Foreskin fibroblast (primary cell): ENCODE measurements around the gene RAB7A.

- RRBS = no CpG with 5 or more reads among the region's 5 CpGs
These were observed 123.2 kb downstream of the DNAJB8 start for GRCh38 chr3:128343456-128343975.

GRCh38 chr3:128366301-128366582, 100.4 kb downstream of the DNAJB8 start:
- RRBS = no CpG with 5 or more reads among the region's 2 CpGs

DNA sequence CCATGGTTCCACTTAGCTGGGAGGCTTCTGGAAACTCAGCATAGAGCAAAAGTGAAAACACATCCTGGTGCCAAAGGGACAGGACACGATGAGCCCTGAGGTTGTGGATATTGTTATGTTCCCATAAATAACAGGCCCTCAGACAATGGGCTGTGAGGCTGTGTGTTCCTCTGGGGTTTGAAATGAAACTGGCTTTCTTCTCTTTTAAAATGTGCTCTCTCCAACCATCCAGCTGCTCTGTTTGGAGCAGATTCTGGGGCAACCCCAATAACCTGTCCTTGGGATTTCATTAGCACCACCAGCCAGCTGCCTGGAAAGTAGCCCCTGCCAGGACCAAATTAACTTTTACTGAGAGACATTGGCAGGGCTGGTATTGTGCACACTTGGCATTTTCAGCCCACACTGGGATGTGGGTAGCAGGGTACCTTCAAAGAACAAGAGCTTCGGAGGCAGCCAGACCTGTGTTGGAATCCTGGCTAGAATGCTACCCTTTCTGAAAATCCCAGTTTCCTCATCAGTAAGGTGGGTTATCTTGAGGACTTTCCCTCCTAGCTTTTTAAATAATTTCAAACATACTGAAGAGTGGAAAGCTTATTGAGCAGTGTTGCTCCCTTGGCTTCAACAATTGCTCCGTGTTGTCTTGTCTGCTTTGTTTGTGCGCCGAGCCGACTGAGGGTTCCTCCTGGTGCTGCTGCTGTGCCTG, 97.4 kb downstream of the DNAJB8 start:
- RRBS = no CpG with 5 or more reads among the region's 6 CpGs

DNA sequence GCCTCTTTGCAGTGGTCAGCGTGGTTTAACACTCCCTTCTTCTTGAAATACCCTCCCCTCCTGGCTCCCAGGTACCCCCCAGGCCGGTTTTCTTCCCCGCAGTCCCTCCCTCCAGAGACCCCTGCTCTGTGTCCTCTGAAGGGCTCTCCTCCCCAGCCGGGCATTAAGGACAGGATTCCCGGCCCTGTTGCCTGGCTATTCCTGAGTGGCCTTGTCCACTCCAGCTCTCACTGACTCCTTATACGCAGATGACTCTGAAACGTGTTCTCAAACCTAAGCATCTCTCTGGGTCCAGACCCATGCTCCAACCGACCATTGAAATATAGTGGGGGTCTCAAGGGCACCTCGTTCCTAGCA, 16.7 kb downstream of the DNAJB8 start:
- RRBS = 83% methylated on average over 1 of the region's 9 CpGs

DNA sequence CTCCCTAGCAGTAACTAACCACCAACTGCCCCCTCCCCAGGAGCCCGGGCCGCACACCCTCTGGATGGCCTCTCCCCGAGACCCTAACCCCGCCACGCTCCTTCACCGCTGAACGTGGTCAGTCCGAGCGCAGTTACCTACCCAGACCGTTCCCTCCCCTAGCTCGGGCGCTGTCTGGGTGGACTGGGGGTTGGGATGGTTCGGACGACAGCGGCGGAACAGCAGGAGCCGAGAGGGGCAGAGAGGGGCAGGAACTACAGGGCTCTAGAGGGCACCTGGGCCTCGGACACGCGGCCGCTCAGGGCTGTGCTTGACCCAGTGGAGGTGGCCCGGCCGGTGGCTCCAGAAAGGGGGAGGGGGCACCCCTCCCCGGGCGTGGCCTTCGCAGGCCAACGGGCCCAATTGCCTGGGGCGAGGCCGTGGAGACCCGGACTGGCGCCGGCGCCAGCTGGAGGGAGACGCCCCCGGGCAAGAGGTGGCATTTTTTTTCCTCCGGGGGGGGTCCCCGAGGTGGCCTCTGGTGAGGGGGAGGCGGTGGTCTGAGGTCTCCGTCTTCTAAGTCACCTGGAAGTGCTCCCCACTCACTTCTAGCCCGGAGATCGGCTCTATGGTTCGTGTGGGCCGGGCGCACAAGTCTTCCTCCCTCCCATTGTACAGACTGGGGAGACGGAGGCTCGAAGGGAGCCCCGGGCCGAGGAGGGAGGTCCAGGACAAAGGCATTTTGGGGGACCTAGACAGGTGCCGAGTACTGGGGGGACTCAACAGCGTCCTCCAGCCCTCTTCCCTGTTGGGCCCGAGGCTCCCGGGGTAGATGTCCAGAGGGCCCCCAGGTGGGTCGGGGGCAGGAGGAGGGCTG, 4.6 kb downstream of the GATA2 start:
- RRBS = 5% methylated on average over 21 of the region's 53 CpGs

DNA sequence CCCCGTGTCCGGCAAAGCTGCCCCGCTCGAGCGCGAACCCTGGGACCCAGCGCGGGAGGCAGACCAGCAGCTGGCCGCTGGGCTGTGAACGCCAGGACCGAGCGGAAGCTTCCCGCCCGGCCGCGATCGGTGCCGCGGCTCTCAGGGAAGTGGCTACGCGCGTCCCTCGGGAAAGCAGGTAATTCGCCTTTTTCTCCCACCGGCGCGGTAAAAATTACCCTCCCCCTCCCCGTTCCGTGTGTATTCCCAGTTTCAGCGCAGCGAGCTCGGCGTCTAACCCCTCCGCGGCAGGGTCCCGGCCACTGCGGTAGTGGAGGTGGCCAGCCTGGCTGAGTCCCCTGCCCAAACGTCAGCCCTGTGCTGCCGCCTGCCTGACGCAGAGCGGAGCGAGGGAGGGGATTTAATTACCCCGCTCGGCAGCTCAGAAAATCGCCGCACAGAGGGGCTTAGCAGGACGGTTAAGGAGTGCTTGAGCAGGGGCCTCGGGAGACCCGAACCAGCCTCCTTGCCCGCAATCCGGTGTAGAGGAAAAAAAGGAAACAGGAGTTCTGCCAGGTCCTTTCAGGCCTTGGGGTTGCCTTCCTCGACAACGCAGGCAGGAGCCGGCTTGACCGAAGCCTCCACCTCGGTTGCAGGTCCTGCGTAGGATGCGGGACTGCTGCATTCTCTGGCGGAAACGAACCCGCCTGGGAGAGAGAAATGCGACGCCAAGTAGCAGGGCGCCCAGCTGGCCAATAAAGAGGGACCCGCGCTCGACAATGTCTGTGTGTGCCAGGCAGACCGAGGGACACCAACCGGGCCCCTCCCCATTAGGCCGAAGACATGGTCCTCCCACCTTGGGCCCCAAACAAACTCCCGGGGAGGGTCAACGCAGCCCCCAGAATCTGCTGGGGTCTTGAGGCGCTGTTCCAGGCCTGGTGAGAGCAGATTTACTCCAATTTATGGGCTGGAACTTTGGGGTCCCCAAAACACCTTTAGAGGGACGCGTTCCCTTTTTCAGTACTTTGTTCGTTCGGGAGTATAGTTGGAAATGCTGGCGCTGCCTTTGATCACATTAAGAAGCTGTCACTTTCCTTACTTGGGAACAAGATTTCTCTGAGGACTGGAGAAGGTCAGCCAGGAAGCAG, 2.7 kb downstream of the GATA2 start:
- RRBS = 5% methylated on average over 34 of the region's 78 CpGs

DNA sequence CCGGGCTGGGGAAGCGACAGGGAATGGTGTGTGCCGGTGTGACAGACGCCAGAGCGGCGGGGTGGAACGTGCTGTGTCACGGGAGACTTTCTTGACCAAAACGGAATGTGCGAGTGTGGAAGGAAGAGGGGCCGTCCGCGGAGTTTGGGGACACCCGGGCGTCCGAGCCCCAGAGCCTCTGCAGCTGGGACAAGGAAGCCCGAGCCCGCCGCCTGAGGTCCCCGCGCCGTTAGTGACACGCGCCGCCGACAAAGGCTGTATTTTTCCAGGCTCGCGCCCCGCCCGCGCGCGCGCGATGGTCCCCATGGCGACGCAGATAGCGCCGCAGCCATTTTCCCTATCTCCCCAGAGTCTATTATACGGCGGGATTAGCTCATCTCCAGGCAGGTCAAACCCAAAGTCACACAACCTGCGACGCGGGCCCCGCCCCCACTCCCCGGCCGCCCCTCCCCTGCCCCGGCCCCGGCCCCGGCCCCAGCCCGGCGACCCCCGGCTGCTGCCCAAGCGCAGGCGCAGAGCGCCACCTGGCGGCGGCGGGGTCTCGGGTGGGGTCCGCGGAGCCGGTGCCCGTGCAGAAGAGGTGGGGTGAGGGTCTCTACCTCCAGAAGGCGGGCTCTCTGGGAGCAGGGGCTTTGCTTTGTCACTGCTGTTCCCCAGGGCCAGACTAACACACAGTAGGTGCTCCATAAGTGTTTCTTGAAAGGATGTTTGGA, 4.6 kb upstream of the GATA2 start:
- RRBS = 2% methylated on average over 20 of the region's 65 CpGs

DNA sequence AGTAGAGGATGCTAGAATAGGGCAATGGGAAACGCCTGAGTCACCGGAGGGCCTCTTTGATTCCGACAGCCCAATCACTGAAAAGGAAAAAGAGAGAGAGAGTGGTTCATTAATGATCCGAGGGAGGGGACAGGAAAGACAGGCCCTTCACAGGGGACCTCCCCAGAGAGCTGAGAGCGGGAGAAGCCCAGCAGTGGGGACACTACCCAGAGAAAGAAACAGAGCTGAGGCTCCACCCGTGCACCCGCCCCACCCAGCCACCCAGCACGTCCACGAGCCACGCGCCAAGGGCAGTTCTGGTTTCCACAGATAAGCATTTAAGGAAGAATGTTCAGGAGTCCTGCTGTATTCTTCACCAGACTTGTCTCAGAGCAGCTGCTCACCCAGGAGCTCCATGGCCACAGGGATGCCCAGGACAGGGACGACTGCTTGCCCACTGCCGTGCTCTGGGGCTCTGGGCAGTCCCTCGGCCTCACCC, 76.8 kb downstream of the RPN1 start:
- RRBS = no CpG with 5 or more reads among the region's 14 CpGs

DNA sequence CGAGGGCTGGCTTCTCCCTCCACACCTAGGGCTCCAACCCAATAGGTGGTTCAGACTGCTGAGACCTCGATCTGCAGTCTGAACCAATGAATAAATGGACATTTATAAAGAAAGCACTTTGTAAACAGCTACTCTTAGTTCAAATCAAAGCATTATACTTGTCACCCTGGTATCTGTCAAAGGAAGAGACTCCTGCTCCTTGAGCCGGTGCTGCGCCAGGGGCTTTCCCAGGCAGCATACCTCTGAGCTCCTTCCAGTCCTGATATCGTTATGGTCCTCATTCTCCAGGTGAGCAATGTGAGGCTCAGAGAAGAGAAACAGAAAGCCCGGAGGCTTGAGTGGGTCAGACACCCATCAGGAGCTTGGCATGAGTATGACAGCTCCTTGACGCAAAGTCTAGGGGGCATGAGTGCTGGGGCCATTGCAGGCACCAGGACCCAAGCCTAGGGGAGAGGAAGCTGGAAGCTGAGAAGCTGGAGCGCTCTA, 36.9 kb downstream of the RPN1 start:
- RRBS = 100% methylated on average over 2 of the region's 8 CpGs

GRCh38 chr3:128623640-128624146, 26.9 kb downstream of the RPN1 start:
- RRBS = no CpG with 5 or more reads among the region's 8 CpGs

GRCh38 chr3:128653518-128654493, 3.2 kb upstream of the RPN1 start:
- RRBS = no CpG with 5 or more reads among the region's 42 CpGs

- RRBS = 2% methylated on average over 7 of the region's 55 CpGs
These were observed at the start of gene RAB7A for GRCh38 chr3:128725886-128726542. TSS of gene RAB7A (plus strand) at chr3:128726183.

GRCh38 chr3:128726543-128727329, 753 bp downstream of the RAB7A start:
- RRBS = 2% methylated on average over 7 of the region's 46 CpGs

GRCh38 chr3:128766061-128766631, 40.2 kb downstream of the RAB7A start:
- RRBS = no CpG with 5 or more reads among the region's 4 CpGs

DNA sequence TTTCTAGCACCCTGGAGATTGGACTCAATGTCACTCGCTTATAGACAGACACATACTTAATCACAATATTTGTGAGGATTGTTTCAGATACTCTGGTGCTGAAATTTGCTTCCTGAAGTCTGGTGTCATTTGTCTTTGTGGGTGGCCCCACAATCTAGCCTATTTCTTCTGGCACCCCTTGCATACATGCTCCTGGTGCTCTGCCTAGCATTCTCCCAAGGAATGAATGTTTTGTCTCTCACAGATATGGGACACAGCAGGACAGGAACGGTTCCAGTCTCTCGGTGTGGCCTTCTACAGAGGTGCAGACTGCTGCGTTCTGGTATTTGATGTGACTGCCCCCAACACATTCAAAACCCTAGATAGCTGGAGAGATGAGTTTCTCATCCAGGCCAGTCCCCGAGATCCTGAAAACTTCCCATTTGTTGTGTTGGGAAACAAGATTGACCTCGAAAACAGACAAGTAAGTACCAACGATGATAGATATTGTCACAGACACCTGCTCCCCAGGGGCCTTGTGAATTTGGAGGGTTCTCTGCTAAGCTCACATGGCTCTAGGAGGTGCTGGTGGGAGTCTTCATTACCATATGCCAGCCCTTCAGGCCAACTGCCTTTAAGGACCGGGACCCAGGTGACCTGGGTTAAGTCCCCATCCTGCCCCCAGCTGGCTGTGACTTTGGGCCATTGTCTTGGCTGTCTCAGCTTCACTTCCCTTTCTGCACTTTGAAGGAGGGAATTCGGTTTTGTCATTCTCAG, 73.1 kb upstream of the ACAD9 start:
- RRBS = no CpG with 5 or more reads among the region's 9 CpGs

DNA sequence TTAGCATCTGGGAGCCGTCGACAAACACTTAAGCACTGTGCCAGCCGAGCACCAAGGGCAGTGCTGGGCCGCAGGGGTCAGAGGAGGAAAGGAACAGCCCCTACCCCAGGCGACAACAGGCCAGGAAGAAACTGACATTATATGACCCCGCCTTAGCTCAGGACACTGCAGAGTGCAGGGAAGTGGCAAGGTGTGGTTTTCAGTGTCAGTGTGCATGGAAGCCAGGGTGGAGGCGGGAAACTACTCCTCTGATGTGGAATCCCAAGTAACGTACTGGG, 1.8 kb downstream of the EFCC1 start:
- RRBS = no CpG with 5 or more reads among the region's 8 CpGs

DNA sequence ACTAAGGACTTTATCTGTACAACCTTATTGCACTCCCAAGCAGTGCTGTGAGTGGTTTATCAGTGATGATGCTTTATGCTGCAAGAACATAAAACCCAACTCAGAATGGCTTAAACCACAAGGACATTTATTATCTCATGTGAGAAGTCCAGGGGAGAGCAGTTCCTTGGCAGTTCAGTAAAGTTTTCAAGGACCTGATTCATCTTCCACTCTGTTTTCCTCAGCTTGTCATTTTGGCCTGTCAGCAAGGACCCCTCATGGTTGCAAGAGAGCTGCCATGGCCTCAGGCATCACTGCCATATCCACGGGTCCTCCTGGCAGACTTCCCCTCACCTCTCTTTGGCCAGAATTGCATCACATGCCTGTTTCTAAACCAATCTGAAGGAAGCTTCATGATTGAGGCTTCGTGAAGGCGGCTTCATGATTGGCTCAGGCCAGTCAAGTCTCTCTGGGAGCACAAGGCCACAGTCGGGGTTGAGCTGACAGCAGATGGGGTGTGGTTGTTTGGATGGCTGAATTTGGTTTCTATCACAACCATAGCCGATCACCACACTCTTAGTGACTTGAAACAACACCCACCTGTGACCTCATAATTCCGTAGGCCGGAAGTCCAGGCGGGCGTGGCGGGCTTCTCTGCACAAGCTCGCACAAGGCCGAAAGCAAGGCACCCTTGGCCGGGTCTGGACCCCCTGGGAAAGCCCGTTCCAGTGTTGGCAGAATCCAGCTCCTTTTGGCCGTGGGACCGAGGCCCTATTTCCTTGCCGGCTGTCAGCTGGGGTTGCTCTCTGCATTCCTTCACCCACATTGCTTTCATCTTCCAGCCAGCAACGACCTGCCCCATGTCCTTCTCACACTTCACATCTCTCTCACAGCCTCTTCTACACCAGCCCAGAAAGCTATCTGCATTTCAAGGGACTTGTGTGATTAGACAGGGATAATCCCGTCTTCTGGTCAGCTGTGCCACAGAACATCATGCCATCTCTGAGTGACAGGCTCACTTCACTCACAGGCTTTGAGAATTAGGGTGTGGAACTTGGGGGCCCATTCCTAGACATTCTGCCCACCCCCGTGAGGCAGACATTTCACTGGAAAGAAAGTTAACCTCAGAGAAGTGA, 16.1 kb downstream of the EFCC1 start:
- RRBS = 61% methylated on average over 7 of the region's 20 CpGs

DNA sequence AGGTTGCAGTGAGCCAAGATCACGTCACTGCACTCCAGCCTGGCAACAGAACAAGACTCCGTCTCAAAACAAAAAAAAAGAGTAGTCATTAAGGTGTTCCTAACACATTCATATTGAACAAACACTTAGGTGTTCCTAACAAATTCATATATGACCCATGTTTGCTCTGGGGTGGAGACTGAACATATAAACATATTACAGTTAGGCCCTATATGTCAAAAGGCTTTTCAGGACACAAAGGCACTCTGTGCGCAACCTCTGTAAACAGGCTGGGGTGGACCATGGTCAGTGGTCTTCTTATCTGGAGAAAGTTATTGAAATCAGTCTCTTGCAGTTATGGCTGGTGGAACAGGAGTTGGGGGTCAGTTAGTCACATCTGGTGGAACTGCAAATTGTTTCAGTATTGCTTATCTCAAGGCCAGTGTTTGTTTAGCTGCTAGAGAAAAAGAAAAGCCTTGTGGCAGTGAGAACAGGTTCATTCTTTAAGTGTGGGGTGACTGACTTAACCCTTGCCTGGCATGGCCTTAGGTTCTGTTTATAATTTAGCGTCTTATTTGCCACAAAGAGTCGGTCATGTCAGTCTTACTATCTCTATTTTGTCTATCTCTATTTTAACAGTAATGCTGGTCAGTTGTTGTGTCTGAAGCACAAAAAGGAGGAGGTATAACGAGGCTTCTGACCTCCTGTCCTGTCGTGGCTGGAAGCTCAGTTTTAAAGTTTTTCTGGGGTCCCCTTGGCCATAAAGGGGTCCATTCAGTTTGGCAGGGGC, 5.9 kb upstream of the GP9 start:
- RRBS = no CpG with 5 or more reads among the region's 7 CpGs

DNA sequence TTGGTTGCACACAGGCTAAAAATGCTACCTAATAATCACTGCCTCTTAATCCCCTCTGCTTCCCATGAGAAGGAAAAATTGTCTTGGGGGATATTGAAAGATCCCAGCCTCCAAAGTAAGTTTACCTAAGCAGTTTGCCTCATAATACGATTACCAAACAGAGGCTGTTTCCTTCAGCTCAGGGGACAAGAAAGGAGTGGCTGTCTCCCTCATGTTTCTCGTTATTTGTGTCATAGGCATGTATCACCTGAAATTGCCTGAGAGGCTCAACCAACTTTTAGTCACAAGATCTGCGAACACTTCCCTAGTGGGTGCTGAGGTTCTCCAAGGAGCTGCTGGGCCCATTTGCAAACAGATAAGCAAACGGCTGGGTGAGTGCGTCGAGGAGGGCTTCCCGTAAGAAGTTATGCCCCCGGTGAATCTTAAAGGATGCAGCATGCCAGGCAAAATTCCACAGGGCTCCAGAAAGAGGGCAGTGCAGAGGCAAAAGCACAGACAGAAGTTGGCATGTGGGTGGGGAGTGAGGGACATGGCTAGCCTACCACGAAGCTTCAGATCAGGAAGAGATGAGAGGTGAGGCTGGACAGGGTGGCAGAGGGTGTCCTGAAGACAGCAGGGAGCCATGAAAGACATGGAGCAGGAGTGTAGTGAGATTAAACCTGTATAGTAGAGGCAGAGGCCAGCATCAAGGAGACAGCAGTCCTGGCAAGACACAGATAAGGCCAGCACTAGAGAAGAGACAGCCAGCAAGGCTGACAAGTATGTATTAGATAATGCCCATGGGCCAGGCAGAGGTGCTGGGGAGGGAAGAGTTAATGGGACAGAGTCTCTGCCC, 4.0 kb upstream of the GP9 start:
- RRBS = no CpG with 5 or more reads among the region's 9 CpGs

DNA sequence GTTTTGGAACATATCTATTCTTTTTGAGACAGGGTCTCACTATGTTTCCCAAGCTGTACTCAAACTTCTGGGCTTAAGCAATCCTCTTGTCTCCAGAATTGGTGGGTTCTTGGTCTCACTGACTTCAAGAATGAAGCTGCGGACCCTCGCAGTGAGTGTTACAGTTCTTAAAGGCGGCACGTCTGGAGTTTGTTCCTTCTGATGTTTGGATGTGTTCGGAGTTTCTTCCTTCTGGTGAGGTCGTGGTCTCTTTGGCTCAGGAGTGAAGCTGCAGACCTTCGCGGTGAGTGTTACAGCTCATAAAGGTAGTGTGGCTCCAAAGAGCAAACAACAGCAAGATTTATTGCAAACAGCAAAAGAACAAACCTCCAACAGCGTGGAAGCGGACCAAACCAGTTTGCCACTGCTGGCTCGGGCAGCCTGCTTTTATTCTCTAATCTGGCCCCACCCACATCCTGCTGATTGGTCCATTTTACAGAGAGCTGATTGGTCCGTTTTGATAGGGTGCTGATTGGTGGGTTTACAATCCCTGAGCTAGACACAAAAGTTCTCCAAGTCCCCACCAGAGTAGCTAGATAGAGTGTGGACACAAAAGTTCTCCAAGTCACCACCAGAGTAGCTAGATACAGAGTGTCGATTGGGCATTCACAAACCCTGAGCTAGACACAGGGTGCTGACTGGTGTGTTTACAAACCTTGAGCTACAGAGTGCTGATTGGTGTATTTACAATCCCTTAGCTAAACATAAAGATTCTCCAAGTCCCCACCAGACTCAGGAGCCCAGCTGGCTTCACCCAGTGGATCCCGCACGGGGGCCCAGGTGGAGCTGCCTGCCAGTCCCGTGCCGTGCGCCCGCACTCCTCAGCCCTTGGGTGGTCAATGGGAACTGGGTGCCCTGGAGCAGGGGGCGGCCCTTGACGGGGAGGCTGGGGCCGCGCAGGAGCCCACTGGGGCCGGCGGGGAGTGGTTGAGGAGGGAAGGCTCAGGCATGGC, 7.2 kb downstream of the GP9 start:
- RRBS = 32% methylated on average over 2 of the region's 25 CpGs